Helper T cell (primary cell): ENCODE measurements around a stretch of chr6.

GRCh38 chr6:116512617-116512866 lies 1.1 kb downstream of the CALHM5 start:
- PRO-cap, 2 experiments, result no peak in any of the 2 experiments

DNA sequence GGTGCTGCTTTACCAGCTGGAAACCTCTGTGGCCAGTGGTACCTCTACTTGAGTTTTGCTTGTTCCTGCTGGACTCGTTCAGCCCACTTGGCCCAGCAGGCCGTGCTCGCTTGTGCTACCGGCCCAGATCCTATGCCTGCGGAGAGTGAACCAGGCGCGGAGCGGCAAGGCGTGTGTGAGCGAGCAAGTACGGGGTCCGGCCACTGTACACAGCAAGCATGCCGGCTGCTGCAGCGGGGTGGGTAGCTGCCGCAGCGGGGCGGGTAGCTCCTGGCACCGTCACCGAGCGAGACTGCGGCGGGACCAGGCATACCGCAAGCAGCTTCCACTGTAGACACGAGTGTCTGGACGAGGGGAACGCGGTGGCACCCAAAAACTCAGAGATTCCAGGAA lies 6.4 kb upstream of the RWDD1 start:
- PRO-cap, 2 experiments, result no peak in any of the 2 experiments

- PRO-cap, 2 experiments, result no peak in any of the 2 experiments
These were observed 816 bp downstream of the FAM162B start for GRCh38 chr6:116764761-116765044.

- PRO-cap, 2 experiments, result no peak in any of the 2 experiments
These were observed 716 bp downstream of the DCBLD1 start for GRCh38 chr6:117483103-117483677.

- PRO-cap, 2 experiments, result no peak in any of the 2 experiments
These were observed 3.8 kb downstream of the DCBLD1 start for GRCh38 chr6:117486249-117486743.

- PRO-cap, 2 experiments, result no peak in any of the 2 experiments
These were observed 1.4 kb downstream of the SLC35F1 start for GRCh38 chr6:117908376-117908869.

DNA sequence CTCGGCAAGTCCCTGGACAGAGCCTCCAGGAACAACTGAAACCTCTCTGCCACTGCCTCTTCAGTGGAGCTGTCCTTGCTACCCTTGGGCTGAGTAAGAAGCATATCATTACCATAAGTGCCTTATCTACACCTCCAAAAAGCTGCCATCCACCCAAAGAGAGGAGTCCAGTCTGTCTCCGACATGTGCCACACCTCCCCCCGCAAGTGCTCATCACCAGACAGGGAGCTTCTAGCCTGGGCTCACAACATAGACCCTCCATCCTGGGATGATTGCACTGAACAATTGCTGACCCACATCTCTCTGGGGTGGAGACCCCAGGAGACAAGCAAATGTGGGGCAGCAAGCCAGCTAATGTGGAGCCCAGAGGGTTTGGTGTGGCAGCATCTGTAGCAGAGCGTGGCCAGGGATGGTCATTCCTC lies 140.1 kb upstream of the PLN start:
- PRO-cap, 2 experiments, result no peak in any of the 2 experiments

DNA sequence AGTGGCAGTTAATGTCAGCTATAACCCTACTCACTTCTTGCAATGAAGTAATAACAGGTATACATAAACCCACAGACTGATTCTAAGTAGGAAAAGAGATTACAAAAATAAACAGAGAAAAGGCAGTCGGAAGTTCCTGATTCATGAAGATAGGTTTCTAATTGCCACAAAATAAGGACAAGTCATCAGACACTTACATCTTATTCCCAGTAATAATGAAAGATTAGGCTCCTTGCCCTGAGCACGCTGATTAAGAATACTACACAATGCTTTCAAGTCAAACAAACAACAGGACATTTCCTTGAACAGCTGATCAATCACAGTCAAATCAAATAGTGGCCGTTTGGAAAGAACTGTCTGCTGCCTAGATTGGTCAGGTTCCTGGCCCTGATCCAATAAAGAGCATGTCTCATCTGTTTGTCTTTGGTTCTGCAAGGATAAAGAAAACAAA lies 79.2 kb upstream of the PLN start:
- PRO-cap, 2 experiments, result no peak in any of the 2 experiments

GRCh38 chr6:118707996-118708330 lies 56.6 kb upstream of the CEP85L start:
- PRO-cap, 2 experiments, result peak in 1 of 2 experiments; most common plus-strand start chr6:118708221 (in 1)

GRCh38 chr6:118808449-118809504 lies 85.2 kb upstream of the ASF1A start:
- PRO-cap, 2 experiments, result no peak in any of the 2 experiments

DNA sequence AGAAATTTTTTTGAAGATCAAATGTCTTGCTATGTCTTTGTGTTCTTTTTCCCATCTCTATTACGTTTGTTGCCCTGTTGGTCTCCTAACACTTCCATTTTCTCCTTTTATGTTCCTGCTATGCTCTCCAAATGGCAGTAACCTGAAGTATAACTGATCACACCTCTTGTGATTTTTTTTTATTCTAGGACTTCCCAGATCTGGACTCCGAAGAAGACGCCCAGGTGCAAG lies 764 bp upstream of the ASF1A start:
- PRO-cap, 2 experiments, result no peak in any of the 2 experiments

- PRO-cap, 2 experiments, result no peak in any of the 2 experiments
These were observed 7.0 kb downstream of the FAM184A start for GRCh38 chr6:119071307-119072040.

DNA sequence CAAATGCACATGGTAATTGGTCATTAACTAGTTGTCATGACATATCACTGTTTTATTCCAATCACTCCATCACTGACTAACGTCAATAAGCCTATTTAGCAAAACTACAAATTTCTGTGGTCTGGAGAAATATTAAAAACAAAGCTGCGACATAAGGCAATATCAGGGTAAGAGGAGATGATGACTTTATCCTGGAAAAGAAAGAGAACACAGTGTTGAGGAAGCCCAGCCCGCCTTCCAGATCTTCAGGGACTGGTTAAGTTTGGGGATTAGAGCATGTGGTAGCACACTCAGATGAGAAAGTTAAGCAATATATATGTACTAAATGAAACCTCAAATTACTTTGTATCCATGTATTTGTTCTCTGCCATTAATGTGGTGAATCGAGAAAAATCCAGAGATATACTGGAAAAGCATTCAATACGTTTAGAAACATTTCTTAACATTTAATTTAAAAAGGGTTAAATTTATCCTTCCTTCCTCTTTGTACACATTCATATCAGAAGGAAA lies 128.3 kb upstream of the FAM184A start:
- PRO-cap, 2 experiments, result no peak in any of the 2 experiments

DNA sequence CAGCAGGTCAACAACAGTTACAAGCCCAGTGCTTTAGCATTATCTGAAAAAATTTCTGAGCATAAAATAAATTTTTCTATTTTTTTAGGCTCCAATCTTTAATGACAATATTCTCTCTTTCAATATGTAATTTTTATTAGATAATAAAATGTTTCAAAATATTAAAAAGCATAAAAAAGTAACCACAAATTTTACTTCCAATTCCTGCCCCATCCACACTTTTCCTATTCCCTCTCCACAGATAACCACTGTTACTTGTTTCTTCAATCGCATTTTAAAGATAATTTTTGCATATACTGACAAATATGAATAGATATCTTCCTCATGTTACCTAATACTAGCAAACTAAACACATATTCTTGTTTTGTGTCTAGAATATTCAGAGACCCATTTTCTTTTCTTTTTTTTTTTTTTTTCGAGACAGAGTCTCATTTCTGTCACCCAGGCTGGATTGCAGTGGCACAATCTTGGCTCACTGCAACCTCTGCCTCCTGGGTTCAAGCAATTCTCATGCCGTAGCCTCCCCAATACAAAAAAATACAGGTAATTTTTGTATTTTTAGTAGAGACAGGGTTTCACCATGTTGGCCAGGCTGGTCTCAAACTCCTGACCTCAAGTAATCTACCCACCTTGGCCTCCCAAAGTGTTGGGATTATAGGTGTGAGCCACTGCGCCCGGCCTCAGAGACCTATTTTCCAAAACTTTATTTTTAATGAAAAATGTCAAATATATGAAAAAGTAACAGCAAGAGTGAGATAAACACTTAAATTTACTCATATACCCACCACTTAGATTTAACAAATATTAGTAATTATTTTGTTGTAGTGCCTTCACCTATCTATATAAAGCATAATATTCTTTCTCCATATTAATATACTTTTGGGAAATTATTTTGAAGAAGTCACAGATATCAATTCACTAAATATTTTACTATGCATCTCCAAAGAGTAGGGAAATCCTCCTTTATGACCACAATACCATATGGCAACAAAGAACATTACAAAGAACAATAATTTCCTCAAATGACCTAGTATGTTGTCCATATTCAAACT lies 128.2 kb downstream of the MAN1A1 start:
- PRO-cap, 2 experiments, result no peak in any of the 2 experiments

GRCh38 chr6:119251061-119251895 lies 98.3 kb downstream of the MAN1A1 start:
- PRO-cap, 2 experiments, result no peak in any of the 2 experiments

DNA sequence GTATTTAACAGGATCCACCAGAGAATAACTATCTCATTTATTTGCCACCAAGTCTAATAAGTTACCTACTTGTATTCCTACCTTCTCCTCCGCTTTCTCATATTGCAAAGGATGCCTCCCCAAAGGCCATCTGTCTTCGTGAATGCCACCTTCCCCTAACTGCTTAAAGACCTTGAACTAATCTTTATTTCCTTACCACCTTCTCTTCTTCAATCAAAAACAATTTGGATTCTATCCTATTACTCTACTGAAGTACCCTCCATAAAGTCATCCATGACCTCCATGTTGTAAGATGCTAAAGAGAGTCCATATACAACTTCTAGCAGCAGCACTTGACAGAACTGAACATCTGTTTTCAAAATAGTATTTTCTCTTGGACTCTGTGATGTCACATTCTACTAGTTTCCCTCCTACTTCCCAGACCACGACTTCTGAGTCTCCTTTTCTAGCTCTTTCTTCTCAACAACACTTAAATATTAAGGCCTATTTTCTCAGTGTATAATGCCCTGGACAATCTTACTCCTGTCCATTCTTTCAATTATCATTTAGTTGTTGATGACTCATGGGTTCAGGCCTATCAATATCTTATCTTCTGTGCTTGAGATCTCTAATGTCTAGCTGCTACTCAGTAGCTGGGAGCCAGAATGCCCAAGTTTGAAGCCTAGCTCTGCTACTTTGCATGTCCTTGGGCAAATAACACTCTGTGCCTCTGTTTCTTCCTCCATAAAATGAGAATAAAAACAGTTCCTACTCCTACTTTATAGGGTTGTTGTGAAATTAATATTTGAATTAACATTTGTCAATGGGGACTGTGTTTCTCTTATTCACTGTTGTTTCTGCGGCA lies 69.7 kb downstream of the MAN1A1 start:
- PRO-cap, 2 experiments, result no peak in any of the 2 experiments

DNA sequence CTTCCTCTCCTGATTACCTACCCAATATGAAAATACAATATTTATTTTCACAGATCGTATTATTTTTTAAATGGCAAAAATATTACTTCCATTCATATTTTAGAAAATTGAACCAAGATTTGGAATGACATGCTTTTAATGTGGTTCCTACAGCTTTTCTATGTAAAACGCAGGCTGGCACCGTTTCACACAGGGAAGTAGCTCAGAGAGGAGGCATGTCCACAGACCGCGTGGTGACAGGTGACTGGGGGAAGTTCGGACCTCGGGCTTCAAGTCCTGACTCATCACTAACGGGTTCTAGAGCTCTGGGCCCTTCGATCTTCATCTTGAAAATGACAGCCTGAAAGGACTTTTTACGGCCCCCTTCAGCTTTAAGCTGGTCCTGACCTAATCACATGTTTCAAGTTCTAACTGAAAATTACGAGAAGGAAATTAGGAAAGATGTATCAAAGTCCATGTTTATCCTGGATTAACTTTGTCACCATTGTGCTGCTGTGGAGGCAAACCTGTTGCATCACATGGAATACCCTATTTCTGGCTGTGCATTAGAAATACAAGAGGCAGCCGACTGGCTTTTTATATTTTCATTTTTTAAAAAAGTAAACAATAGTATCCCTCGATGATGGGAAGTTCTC lies 2.1 kb downstream of the MAN1A1 start:
- PRO-cap, 2 experiments, result no peak in any of the 2 experiments

DNA sequence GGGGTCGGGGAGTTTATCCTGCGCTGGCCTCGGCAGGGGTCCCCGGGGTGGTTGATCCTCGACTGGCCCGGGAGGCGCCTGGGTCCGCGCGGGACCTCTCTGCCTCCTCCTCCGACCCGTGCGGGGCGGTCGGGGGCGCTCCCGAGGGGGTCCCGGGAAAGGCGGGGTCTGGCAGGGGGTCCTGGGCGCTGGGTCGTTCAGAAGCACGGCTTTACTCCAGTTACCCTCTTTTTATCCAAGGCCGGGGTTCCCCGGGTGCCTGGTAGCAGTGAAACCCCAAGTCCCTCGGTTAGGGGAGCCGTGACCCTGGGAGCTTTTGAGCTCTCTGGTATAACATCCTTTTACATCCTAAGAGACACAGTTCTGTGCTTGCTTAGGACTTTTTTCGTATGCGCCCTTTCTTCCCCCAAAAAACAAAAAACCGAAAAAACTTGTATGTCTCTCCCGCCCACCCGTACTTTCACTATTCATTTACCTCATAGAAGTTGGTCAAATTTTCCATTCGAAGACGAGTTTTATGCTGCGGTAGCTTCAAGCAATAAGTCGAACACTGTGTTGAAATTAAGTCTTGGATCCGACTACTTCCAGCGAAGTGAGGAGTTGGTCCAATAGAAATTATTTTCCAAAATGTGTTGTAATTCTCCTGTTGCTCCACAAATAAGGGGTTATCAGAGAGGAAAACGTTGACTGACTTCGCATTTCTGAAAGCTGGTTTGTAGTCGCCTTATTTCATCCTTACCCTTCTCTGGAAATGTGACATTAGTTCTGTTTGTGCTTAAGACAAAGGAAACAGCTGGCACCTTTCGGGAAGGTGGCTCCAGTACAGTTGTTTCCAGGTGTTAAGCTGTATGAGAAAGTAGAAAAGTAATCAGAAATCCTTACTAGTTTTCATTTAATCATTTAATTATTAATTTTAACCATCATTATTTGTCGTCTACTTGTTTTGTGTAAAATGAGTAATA lies 772 bp upstream of the MAN1A1 start:
- PRO-cap, 2 experiments, result peak in 2 of 2 experiments; most common plus-strand start position 511 of the sequence (in 1); most common minus-strand start position 367 of the sequence (in 2)

DNA sequence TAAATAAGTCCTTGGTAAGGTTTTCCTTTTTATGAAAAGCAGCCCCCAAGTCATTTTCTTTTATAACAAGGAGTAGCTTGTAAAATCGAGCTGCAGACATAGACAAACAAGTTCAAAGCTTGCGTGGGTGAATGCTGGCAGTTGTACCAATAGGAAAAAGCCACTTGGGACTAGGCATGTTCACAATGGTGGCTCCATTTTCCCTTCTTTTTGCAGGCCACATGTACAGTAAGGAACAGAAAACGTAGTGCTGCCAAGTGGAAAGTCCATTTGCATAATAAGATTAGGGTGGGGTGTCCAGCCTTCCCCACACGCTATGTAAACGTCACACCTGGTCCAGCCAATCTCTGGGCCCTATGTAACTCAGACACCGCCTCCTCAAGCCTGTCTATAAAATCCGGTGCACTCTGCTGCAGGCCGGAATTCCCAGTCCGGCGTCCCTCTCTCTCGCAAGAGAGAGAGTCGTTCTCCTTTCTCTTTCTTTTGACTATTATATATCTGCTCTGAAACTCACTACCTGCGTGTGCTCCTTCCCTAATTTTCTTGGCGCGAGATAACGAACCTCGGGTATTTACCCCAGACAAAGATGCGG lies 217.2 kb upstream of the MAN1A1 start:
- PRO-cap, 2 experiments, result no peak in any of the 2 experiments

DNA sequence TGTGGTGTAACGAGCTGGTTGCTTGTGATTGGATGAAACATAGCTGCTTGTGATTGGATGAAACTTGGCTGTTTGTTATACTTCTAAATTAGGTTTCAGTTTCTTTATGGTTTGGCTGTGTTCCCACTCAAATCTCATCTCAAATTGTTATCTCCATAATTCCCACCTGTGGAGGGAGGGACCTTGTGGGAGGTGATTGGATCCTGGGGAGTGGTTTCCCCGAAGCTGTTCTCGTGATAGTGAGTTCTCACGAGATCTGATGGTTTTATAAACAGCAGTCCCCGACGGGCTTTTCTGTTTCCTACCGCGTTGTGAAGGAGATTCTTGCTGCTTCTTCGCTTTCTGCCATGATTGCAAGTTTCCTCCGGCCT lies 655.9 kb upstream of the MAN1A1 start:
- PRO-cap, 2 experiments, result no peak in any of the 2 experiments